Parietal lobe (tissue), 2 donors: ENCODE data around the genes SPACA5B, HDAC6, PPP1R3F, EZHIP and MAGED1.

DNA sequence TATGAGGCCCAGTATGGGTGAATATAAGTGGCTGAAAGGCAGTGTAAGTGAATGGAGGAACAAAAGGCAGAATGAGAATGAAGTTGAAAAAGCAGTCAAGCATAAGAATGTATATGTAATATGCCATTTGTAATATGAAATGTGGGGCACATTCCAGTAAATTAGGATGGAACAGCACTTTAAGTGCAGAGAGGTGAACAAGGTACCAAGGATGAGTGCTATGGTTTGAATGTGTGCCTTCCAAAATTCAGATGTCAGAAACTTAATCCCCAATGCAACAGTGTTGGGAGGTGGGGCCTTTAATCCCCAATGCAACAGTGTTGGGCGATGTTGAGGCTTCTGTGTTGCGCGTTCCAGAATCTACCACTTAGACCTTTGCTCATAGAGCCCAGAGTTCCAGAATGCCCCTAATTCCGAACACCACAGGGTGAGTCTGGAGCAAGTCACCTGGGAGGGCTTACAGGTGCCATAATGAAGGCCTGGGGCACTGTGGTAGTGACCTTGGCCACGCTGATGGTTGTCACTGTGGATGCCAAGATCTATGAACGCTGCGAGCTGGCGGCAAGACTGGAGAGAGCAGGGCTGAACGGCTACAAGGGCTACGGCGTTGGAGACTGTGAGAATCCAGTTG is at the start of gene SPACA5B:
TSS of gene SPACA5B (plus strand) at position 410 of the 631 bp plus-strand sequence.
- RAMPAGE, long total RNA, result no peak

GRCh38 chrX:48521263-48521762 is 295 bp upstream of the EBP start:
- RAMPAGE, long total RNA, result no peak

GRCh38 chrX:48711592-48712402 is 15.3 kb downstream of the SUV39H1 start:
- RAMPAGE, long total RNA, result no peak

- RAMPAGE, long total RNA, result no peak
These were observed 18.3 kb downstream of the SUV39H1 start for GRCh38 chrX:48714514-48715468.

DNA sequence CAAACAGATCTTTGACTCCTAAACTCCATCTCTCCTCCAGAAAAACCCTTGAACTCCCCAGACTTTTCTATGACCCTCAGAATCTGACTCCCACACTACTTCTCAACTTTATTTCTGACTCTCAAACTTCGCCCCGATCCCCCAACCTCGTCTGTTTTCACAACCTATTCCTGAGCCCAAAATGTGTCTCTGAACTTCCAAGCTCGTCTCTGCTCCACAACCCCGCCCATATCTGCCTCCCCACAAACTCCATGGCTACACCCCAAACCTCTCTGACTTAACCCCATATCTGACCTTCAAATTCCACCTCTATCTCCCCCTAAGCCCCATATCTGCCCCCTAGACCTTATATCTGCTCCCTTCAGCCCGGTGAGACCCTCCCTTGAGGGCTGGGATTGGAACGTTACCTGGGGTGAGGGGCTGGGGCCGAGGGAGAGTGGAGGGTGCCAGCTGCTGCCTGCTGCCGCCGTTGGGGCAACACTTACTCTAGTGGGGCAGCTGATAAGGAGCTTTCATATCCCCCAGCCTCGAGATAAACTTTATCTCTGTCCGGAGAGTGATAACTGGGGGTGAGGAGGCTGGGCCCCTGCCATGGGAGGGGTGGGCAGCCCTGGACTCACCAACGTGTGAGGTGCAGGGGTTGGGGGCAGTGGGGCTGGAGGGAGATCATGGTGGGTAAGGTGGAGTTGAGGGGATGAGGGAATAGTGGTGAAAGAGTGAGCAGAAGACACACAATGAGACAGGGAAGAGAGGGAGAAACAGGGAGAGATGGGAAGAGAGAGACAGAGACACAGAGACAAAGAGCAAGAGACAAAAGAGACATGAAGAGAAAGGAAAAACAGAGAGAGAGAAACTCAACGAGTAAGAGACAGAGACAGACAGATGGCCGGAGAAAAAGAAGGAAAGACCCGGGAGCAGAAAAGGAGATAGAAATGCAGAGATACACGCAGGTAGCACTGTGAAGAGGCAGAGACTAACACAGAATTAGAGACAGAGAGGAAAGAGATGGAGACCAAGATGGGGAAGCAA is 1.4 kb downstream of the GATA1 start:
- RAMPAGE, long total RNA, result no peak

DNA sequence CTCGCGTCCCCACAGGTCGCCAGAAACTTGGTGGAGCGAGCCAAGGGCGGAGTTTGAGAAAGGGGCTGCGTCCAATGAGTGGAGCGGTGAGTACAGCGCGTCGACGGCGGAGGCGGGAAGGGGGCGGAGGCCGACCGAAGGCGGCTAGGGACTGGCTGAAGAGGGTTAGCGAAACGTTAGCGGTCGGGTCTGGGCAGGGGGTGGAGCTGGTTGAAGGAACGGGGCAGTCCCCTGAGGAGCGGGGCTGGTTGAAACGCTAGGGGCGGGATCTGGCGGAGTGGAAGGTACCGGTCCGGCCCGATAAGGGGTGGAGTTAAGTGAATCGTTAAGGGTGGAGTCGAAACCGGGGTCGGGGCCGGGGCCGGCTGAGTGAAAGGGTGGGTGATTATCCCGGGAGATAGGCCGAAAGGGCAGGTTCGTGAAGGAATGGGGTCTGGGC is at the start of gene HDAC6:
TSS of gene HDAC6 (plus strand) at position 209 of the 439 bp plus-strand sequence.
- RAMPAGE, long total RNA, result start-site peak on the plus strand centred at position 286 of the sequence, 179 bp wide, 337 and 72 reads in 2 replicates

DNA sequence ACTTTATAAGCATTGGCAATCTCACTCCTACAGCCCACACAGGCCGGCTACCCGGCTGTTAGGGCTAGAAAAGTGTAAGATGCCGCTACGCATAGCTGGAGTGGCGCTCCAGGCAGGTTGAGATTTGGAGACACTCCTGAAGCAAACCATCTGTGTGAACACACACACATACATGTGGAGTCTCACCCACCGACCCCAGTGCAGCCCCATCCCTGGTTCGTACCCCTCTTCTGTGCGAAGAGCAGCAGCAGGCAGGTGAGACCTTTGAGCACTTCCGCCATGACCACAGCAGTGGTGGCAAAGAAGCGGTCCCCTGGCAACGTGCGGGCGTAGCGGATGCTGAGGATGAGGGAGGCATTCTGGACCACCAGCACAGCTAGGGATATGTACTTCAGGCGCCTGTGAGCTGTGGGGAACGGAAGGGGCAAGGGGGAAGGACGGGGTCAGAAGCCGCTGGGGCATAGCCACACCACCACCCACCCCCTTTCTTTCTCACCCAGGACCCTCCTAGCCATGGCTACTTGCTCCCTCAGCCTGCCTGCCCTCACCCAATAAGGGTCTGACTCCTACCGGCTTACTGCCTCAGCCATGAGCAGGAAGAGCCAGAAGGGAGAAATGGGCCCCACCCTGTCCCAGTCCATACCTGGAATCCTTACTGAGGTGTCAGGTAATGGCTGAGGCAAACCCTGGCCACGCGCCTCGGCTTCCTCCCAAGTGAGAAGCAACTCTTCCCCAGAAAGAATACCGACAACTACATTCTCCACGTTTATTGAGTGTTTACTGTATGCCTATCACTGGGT is 1.7 kb downstream of the SLC35A2 start:
- RAMPAGE, long total RNA, result no peak

DNA sequence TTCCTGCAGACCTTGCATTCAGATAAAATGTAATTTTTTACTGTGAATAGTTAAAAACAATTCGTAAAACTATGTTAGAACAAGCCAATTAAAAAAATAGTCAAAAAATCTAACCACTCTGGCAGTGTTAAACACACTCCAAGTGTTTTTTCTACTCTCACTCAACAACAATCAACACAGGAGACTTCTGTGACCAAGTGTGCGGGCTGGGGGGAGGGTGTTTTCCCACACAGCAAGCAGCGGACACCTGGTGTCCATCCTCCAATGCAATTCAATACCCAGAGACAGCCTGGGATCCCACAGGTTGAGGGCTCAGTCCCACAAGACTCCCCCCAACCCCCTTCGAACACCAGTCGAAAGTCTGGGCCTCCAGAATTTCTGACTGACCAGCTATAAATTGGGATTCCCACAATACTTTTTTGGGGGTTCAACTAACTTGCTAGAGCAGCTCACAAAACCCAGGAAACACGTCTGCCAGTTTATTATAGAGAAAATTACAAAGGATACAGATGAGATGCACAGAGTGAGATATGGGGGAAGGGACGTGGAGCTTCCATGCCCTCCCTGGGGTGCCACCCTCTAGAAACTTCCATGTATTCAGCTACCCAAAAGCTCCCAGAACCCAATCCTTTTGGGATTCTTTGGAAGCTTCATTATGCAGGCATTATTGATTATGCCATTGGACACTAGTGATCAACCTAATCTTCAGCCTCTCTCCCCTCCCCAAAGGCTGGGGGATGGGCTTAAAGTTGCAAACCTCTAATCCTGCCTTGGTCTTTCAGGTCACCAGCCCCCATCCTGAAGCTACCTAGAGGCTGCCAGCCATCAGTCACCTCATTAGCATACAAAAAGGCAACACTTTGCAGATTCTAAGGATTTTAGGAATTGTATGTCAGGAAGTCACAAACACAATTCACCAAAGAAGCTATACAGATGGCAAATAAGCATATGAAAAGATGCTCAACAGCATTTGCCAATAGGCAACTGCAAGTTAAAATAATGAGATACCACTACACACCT is 8.6 kb upstream of the PIM2 start:
- RAMPAGE, long total RNA, result no peak

- RAMPAGE, long total RNA, result no peak
These were observed 3.0 kb upstream of the OTUD5 start for GRCh38 chrX:48960269-48960920.

GRCh38 chrX:49001338-49001937 is 626 bp downstream of the GRIPAP1 start:
- RAMPAGE, long total RNA, result no peak

DNA sequence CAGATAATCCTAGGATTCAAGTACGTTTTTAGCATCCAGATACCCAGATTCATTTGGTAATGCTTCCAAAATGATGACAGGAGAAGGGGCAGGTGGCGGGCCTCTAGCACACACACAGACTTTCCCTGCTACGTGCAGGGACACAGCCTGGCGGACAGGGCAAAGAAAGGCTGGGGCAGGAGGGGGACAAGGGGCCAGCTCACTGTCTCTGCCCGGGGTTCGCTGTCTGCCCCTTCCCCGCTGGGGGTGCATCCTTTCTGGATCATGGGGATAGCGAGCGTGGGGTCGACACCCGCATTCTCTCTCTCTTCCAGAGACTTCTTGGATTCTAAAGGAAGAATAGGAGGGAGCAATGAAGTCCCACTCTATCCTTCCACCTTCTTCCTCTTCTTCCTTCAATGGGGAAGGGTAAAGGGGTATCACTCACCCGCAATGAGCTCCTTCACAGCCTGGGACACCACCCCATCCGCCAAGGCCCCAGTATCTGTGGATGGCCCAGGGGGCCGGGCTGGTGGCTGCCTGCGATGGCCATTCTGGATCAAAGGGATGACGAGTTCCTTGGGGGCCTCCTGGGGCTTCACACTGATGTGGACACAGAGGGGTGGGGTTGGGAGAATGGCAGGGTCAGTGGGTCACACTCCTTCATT is 1.2 kb downstream of the GPKOW start:
- RAMPAGE, long total RNA, result no peak

DNA sequence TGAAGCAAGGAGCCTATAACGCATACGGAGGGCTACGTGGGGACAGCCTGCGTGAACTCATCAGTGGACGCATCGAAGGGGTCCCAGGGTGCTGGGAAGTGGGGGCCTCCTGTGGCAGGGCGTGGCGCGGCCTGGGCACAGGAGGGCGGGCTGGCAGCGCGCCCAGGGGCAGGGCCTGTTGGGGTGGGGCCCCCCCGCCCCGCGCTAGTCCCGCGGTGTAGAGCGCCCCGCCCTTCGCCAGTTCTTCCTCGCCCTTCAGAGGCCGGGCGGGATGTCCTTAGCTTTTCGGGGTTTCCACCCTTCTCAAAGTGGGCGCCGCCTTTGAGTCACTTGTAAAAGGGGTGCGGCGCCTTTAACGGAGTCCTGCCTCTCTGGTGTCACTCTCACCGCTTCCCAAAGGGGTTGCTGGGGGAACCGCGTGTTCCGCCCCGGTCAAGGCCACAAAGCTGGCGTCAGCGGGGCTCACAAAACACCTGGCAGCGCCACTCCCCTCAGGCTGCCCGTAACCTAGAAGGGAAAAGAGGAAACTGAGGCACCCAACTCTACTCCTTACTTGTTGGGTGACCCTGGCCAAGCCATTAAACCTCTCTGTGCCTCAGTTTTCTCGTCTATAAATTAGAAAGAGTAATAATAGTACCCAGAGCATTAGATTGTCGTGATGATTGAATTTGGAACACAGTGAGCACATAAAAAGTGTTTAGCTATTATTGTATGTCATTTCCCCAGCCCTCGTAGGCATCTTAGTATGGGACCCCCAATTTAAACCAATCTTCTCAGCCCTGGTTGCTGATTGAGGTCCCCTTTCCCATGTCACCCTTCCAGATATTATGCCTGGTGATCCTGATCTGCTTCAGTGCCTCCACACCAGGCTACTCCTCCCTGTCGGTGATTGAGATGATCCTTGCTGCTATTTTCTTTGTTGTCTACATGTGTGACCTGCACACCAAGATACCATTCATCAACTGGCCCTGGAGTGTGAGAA is 900 bp downstream of the PLP2 start:
- RAMPAGE, long total RNA, result no peak

GRCh38 chrX:49184003-49184945 is 1.9 kb downstream of the PRICKLE3 start:
- RAMPAGE, long total RNA, result no peak

- RAMPAGE, long total RNA, result no peak
These were observed 2.9 kb downstream of the CACNA1F start for GRCh38 chrX:49230157-49230724.

GRCh38 chrX:49269520-49270234 is at the start of gene PPP1R3F:
PPP1R3F (plus strand) TSS chrX:49269793.
- RAMPAGE, long total RNA, result no peak

DNA sequence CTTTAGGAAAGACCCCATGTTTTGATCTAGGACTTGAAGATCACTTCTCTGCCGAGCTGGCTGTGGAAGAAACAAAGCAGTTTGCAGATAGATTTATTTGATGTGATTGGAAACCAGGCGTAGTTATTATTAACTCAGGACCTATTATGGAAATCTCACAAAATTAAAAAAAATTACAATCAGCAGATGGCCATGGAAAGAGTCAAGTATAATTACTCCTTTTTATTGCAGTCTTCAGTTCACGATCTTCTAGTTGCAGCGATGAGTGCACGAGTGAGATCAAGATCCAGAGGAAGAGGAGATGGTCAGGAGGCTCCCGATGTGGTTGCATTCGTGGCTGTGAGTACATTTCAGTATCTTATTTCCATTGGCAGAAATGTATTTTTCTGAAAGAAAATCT is 1.1 kb downstream of the PAGE4 start:
- RAMPAGE, long total RNA, result no peak

DNA sequence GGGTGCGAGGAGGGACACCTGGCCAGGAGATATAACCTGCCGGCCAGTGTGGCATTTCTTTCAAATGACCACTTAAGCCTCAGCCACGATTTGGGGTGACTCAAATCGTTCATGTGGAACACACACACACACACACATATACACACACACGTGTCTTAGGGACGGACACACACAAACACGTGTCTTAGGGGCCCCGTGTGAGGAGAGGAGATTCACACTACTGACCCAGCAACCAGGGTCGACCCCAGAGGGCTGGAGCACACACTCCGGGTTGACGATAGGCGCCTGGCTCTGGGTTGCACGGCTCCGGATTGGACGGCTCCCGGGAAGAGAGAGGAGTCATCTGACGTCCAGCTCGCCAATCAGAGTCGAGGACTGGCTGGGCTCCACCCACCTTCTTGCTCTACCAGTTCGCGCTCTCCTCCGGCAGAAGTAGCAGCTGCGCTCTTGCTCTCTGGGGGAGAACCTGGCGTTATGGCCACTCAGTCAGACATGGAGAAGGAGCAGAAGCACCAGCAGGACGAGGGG is at the start of gene EZHIP:
TSS of gene EZHIP (plus strand) at position 406 of the 528 bp plus-strand sequence.
- RAMPAGE, long total RNA, result no peak

DNA sequence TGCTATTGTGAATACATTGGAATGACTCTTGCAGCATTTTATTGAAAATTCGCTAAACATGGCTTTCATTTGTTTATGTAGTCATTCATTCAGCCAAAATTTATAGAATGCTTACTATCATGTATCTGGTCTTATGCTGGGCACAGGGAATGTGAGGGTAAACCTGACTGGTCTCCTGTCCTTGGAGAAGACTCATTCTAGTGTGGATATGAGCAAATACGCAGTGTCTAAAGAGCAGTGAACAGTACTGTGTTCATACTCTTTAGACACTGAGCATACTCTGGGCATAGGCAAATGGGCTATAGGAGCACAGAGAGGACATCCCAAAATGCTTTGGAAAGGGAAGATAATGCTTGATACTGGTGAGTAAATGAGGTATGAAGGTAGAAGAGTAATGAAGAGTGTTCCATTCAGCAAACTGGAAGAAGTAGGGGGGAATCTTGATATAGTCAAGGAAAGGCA is 67.2 kb downstream of the GSPT2 start:
- RAMPAGE, long total RNA, result no peak

DNA sequence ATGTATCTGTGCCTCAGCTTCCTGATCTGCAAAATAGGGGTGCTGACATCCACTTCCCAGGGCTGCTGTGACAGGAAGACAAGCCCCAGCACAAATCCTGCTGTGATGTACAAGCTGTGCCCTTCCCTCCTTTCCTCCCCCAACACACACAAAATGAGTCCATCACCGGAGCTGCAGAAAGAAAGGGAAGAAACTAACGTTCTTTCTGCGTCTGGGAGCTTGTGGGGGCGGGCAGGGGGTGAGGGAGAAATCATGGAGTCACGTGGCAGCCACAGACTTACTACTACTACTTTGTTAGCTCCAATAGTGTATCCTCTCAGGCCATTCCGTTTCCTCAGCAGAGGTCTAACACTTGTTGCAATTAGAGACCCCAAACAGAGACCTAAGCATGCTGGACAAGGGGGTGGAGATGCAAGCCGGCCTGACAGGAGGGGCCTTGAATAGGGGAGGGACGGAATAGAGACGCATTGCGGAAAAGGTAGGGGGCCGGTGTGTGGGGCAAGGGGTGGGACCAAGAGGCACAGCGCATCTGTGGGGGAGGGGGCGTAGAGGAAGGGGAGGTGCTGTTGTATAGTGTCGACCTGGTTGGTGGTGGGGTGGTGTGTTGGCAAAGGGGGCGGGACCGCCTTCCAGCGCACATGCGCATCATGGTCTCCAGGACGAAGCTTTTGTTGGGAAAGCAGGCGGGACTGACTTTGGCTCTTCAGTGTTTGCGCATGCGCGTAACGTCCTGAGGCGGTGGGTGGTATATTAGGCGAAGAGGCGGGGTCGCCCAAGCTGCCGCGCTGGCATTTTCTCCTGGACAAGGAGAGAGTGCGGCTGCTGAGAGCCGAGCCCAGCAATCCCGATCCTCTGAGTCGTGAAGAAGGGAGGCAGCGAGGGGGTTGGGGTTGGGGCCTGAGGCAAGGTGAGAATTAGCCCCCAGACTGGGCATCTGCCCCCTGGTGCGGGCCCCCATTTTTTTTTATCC is at the start of gene MAGED1:
TSS of gene MAGED1 (plus strand) at position 775 of the 970 bp plus-strand sequence.
- RAMPAGE, long total RNA, result start-site peak on the plus strand centred at position 791 of the sequence, 34 bp wide, 1,200 and 50 reads in 2 replicates

DNA sequence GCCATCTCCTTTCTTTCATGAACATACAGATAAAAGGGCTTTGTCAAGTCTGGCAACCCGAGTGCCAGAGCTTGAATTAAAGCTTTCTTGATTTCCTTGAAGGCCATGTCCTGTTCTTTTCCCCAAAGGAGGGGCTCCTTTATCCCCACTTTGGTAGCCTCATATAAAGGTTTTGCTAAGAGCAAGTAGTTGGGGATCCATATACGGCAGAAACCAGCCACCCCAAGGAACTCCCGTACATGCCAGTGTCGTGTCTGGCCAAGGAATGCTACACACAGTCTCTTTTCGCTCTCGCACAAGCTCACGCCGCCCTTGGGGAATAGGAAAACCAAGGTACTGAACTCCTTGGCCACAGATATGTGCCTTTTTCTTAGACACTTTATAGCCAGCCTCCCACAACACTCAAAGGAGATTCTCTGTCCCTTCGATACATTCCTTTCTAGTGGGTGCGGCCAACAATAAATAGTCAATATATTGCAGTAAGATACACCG is 57.5 kb upstream of the XAGE1B start:
- RAMPAGE, long total RNA, result no peak